Type B pancreatic cell (in vitro differentiated cells): ENCODE measurements around a stretch of chr11.

DNA sequence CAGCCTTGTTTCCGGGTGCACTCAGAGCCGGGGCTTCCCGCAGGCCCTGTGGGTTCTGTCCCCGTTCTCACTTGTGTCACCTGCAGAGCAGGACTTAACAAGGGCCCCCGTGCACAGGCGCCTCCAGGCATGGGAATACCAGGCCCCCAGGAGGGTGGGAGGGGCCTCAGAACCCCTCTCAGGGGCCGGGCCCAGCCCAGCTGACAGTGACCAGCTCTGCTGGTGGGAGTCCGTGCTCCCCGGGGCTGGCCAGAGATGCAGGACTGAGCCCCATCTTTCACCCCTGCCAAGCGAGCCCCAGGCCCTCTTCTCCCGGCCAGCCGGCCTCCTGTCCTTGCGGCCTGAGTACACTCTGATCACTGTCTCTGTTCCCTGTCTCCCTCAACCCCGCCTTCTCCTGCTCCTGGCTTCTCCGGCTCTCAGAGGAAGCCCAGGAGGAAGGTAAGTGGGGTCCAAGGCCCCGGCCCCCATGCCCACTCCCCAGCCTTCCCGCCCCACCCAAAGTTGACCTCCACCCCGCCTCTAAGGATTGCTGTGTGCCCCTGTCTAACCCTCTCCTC is 5.3 kb downstream of the TNNT3 start:
- PRO-cap: no peak

DNA sequence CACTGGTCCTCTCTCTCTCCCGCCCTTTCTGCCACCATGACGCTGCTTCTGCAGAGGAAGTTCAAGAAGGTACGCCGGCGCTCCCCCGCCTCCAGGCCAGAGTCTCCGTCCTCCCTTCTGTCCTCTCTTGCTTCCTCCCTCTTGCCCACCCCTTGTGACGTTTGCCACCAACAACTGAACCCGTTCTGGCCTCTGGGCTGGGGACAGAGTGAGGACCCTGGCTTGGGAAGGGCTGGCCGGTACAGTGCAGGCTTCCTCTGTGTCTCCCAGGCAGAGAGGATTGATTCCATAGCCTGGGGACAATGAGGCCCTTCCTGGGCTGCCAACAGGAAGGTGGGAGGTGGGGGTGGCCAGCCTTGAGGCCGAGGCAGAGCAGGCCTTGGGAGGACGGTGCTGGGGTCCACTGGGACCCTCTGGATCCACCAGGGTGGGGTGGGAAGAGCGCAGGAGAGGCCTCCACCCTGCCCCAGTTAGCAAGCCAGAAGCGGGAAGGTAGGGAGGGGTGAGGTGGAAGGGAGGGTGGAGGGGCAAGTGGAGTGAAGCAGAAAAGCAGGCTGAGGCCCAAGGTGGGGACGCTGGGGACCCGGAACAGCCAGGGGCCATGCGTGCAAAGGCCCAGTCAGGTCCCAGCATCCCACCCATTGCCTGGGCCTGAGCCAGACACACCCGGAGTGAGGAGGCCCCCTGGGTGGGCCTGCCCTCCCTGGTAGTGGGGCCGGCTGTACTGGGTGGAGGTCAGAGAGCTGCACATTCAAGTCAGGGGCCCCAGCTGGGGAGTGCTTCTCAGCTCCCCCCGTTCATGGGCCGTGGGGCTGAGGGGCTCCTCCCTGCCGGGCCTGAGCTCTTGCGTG is 7.4 kb downstream of the TNNT3 start:
- PRO-cap: no peak

DNA sequence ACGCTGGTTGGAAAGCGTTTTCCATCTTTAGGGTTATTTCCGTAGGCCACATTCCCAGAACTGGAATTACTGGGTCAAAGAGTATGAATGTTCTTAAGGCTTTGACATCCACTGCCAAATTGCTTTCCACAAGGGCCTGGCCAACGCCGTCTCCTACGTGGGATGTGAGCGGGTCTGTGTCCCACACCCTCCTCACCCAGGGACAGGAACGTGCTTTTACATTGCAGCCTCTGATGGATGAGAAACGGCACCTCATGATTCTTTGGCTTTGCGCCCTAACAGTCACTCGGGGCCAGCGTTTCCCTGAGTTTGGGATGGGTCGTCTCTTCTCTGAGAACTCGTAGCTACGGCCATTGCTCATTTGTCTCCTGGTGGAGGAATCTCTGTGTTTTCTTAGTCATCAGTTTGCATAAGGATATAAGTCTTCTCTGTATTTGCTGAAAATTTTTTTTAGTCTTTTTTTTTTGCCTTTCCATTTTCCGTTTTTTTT is 11.8 kb downstream of the TNNT3 start:
- PRO-cap: no peak

GRCh38 chr11:2096810-2097970 is 42.0 kb downstream of the IGF2 start:
- PRO-cap: no peak

- PRO-cap: no peak
These were observed 8.1 kb downstream of the IGF2 start for GRCh38 chr11:2131106-2131515.

GRCh38 chr11:2202380-2202962 is 30.9 kb upstream of the TH start:
- PRO-cap: unidirectional peak, plus-strand start at chr11:2202574; unidirectional peak, plus-strand start at chr11:2202714

- PRO-cap: no peak
These were observed 41.6 kb upstream of the TH start for GRCh38 chr11:2212887-2213913.

GRCh38 chr11:2268745-2269846 is 1.3 kb downstream of the ASCL2 start:
- PRO-cap: bidirectional peak, plus-strand start at chr11:2269113, minus-strand start at chr11:2268972; bidirectional peak, plus-strand start at chr11:2269423, minus-strand start at chr11:2269427; bidirectional peak, plus-strand start at chr11:2269548, minus-strand start at chr11:2269490

DNA sequence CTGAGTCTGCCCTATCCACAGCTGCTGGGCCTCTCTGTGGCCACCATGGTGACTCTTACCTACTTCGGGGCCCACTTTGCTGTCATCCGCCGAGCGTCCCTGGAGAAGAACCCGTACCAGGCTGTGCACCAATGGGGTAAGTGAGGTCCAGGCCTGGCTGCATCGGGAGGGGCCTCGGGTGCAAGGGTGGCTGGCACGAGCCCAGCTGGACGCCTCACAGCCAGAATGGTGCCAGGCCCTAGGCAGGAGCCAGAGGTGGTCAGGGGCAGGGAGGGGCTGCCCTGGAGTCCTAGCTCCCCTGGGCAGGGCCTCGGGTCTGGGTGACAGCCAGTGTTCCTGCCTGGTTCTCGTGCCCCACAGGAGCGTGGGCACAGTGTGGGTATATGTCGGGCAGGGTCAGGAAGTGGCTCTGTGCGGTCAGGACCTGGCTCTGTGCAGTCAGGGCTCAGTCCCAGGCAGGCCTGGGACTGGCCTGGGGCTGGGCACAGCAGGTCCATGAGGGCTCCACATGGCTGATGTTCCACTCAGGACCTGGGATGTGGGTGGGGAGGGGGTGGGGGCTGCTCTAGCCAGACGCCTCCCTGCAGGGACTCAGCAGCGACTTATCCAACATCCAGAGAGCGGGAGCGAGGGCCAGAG is 1.1 kb downstream of the TSPAN32 start:
- PRO-cap: no peak

GRCh38 chr11:2304248-2304873 is 2.5 kb downstream of the TSPAN32 start:
- PRO-cap: no peak

GRCh38 chr11:2335591-2336115 is 33.8 kb downstream of the TSPAN32 start:
- PRO-cap: no peak

- PRO-cap: no peak
These were observed 1.1 kb upstream of the CD81 start for GRCh38 chr11:2375945-2376572.

DNA sequence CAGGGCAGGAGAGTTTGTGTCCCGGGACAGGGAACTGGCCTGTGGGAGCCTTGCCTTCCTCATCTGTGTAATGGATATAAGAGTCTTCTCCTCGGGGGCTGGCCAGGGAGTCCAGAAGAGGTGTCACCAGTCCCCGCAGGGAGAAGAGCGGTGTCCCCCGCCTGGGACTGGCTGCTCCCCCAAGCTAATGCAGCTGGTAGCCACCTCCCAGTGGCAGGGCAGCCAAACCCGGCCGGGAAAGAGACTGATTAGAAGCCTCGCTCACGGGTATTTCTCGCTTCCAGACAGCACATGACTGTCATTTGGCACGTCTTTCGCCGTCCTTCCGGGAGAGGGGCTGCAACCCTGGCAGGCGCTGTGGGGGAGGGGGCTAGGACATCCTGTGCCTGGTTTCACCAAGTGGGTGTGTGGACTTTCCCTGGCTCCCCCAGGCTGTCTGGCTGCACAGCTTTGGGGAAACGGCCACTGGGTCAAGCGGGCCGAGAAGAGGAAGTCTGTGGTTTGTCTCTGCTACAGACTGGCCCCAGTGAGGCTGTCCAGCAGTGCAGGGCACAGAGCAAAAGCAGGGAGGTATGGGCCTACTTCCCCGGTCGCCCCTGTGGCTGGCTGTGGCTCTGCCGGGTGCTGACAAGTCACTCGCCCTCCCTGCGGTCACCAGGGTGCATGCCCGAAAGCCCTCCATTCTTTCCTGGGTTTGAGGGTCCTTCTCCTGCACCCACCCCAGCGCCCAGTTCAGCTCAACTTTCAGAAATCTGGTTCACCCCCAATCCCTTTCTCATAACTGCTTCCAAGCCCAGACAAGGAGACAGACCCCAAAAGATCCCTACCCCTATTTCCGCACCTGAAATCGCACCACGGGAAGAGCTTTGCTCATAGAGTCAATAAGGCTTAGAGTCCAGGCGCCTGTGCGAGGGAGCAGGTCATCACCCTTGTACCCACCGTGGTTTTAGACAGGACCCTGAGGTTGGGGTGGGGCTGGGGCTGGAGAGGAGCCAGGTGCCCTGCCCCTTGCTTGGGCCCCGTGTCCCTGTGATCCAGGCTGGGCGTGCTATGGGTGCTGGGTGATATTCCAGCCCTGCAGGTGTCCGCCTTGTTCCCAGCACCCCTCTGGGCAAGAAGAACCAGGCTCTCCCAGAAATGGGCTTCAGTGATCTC is 4.0 kb downstream of the CD81 start:
- PRO-cap: unidirectional peak, plus-strand start at position 684 of the sequence; unidirectional peak, plus-strand start at position 952 of the sequence

DNA sequence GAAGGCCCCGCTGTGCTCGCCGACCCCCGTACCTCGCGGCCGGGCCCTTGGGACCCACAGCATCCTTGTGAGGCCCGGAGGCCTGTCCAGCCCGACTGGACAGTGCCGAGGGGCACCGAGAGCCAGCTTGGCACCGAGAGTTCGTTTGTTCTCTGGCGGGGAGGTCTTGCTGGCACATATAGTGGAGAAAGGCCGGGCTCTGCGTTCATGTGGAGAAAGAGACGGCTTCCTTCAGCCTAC is 254 bp downstream of the TSSC4 start:
- PRO-cap: no peak

GRCh38 chr11:2534223-2534549 is 89.4 kb downstream of the KCNQ1 start:
- PRO-cap: no peak

DNA sequence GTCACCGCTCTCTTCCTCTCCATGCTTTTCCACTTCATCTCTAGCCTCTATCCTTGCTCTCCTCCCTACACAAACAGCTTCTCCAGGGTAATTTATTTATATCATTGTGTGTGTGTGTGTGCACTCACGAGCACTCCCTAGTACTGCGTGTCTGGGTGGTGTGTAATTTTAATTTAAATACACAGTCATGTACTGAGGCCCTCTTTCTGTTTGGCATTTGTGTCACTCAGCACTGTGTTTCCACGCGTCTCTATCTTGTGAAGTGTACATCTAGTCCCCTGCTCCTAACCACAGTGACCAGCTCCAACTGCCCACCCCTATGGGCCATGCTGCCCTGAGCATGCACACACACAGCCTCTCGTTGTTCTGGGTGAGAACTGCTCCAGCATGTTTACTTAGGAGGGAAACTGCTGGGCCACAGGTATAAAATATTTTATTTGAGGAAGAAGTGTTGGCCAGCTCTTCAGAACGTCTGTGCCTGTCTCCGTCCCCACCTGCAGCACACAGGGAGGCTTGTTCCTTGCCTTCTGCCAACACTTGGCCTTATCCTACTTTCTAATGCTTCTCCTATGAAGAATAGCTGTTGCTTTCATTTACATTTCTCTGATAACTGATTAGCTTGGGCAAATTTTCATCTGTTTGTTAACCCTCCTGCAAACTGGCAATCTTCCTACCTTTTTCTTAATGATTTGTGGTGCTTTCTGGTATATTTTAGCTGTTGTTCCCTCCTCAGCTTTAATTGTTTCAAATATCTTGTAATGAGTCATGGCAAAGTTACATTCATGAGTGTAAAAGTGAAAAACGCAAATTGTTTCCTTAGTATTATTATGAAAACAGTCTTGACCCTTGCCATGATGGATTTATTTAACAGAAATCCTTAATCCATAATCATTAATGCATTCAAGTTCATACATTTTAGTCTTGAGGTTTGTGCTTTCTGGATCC is 190.1 kb downstream of the CDKN1C start:
- PRO-cap: unidirectional peak, minus-strand start at position 360 of the sequence

DNA sequence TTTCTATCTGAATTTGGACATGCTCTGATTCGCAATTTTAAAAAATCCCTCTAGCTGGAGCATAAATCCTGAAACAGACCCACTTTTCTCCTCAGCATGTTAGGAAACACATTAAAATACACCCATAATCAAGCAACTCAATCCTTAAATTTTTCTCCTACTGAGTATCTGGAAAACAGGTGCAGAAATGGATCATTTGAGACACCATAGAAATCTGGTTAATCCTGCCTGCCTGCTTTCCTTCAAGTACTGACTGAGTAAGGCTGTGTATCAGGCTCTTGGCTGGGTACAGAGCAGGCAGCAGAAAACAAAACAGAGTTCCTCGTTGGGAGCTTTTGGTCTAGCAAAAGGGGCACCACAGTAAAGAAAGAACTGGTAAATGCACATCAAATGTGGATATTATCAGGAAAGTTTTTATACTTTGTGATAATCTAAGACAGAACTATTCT is 187.7 kb downstream of the CDKN1C start:
- PRO-cap: bidirectional peak, plus-strand start at position 273 of the sequence, minus-strand start at position 242 of the sequence

DNA sequence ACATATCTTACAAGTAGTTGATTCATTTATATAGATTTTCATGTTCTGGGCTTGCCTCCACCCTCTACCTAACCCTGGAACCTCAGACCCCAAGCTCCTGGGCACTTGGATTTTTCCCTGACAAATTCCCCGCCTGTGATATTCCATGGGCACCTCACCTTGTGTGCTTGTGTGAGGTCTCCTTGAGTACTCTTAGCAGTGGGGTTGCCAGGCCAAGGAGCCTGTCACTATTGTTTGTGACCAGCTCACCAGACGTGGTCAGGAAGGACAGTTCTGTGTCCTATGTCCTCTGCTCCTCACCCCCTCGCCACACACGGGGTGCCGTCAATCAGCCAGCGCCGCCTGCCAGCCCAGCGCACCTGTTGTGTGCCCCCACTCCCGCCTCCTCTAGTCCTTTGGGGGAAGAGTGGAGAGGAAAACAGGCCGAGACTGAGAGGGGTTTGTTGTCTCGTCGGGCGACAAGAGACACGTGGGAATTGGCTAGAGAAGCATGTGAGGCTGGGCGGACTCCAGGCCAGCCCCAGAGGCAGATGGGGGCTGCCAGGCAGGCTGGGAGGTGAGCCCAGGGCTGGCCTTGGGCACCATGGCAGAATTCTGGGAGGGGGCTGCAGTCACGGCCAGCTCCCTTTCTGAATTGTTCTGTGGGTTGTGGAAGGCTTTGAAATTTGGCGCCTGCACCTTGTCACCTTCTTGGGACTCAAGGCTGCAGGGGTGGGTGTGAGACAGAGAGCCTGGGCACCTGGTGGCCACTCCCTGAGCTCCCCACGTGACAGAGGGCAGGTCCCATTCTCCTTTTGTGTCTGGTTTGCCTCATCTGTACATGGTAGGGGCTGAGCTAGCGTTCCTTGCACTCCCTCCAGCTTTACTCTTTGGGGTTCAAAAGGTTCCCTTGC is 182.8 kb downstream of the CDKN1C start:
- PRO-cap: no peak

- PRO-cap: no peak
These were observed 76.3 kb downstream of the CDKN1C start for GRCh38 chr11:2809293-2809718.

DNA sequence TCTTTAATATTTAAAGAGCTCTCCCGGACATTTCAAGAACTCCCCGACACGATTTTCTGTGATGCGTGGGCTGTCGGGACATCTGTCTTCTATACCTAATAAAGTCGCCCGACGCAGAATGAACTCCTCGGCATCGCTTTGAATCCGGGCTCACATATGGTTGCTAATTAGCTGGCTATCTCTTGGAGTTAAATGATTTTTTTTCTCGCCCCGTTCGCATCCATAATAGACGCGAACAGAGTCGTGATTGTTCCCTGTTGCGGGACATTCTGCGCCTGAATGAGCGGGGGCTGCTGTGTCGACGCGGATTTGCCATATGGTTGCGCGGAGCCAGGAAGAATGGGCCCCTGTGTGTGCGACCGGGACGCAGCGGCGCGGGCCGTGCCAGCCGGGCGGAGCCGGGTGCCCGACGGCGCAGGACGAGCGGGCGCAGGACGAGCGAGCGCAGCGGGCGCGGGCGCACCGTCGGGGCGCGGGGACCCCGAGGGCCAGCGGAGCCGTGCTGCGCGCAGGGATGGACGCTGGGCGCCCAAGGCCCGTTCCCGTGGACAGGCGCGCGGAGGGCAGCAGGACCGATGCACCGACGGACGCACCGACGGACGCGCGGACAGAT is 16.4 kb downstream of the CDKN1C start:
- PRO-cap: no peak